Duodenum (tissue), 1 donor: ENCODE measurements around a stretch of chr2.

- PRO-cap = no peak
Measured at GRCh38 chr2:17878738-17879162, 283 bp downstream of the KCNS3 start.

DNA sequence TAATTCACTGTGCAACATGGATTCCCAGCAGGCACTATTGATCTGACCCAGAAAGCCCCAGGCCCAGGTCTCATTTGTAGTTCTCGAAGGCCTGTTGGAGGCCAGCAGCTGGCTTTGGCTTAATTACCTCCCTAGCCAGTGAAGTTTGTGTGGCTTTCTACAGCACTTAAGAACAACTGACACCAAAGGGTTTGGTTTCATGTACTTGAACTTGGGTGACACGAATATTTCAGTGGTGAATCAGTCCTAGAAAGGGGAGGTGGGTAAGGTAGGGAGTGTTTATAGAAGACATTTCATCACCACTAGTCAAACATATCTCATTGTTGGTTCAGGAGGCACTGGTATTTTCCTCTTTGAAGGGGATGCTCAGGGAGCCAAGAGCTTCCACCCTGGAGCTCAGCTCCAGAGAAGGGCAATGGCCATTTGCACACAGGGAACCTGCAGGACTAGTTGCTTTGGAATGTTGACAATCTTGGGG, 217.7 kb downstream of the OSR1 start:
- PRO-cap = no peak

GRCh38 chr2:19336802-19337568, 21.4 kb downstream of the OSR1 start:
- PRO-cap = no peak

GRCh38 chr2:19355599-19356014, 2.8 kb downstream of the OSR1 start:
- PRO-cap = no peak

- PRO-cap = no peak
Measured at GRCh38 chr2:19356572-19356973, 1.9 kb downstream of the OSR1 start.

DNA sequence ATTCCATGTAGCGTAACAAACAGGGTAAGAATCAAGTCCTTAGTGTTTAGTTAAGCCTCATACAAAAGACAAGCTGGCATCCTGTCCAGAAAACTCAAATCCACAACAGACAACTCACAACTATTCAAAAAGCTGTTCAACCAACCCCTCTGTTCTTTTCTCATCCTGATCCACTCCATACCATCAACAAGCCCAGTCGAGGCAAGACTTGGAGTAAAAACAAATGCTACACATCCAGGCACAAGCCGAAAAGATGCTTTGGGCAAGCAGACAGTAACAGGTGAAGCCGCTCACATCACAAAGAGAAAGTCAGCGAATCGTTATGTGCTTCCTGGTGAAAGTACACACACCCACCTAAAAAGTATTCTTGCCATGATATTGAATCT, 1.4 kb downstream of the TTC32 start:
- PRO-cap = no peak

- PRO-cap = no peak
Measured at GRCh38 chr2:20125908-20126530, 74.6 kb upstream of the LAPTM4A start.

DNA sequence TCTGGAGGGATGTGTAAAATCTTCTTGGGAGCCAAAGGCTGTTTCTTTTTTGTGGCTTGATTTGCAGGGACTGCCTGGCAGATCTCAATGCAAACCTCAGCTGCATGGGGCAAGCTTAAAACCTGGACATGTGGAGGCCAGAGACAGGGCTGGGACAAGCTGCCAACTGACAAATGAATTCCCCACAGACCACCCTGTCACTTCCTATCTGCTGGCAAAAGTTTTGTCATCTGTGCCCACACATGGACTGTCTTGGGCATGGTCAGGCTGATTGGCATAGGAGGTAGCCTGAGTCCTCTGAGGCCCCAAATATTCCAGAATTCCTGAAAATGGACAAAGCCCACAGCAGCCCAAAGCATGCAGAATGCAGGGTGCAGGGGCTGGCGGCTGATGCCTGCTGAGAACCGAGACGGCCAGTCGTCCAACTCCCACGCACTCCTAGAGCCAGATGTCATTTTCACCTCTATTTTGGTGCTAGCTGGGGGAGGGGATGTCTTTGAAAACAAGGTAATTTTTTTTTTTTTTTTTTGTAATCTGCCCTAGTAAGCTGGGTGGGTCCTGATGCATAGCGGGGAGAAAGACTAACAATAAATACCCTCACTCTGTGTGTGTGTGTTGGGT, 73.8 kb downstream of the SDC1 start:
- PRO-cap = no peak

DNA sequence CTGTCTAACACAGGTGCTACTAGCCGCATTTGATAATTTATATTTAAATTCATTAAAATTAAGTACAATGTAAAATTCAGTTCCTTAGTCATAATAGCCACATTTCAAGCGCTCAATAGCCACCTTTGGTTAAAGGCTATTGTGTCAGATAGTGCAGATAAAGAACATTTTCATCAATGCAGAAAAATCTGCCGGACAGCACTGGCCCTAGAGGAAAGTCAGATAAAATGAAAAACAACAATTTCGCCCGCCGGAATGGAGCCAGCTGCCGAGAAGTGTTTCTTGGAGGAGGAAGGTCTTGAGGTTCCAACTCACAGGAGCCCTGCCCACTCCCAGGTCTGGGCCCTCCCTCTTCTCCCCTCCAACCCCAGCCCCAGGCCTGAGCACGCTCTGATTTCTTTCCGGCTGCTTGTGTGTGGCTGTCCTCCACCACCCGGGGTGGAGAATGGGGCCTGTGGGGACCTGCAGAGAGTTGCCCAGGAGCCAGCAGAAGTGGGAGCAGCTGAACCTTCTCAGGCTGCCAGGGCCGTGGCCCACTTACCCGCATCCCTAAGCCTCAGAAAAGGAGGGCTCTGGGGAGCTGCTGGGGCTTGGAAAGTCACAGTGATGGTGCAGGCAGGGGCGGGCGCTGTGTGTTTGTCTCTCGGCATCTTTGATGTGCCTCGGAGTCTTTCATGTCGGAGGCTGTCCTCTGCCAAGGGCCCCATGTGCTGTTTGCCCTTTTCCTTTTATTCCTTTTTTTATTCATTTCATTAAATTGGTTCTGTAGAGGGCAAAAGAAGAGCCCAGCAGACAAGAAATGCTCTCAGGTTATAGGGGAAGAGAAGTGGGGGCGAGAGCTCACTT, 52.7 kb downstream of the SDC1 start:
- PRO-cap = no peak

- PRO-cap = no peak
Measured at GRCh38 chr2:20182362-20183054, 42.4 kb downstream of the SDC1 start.

DNA sequence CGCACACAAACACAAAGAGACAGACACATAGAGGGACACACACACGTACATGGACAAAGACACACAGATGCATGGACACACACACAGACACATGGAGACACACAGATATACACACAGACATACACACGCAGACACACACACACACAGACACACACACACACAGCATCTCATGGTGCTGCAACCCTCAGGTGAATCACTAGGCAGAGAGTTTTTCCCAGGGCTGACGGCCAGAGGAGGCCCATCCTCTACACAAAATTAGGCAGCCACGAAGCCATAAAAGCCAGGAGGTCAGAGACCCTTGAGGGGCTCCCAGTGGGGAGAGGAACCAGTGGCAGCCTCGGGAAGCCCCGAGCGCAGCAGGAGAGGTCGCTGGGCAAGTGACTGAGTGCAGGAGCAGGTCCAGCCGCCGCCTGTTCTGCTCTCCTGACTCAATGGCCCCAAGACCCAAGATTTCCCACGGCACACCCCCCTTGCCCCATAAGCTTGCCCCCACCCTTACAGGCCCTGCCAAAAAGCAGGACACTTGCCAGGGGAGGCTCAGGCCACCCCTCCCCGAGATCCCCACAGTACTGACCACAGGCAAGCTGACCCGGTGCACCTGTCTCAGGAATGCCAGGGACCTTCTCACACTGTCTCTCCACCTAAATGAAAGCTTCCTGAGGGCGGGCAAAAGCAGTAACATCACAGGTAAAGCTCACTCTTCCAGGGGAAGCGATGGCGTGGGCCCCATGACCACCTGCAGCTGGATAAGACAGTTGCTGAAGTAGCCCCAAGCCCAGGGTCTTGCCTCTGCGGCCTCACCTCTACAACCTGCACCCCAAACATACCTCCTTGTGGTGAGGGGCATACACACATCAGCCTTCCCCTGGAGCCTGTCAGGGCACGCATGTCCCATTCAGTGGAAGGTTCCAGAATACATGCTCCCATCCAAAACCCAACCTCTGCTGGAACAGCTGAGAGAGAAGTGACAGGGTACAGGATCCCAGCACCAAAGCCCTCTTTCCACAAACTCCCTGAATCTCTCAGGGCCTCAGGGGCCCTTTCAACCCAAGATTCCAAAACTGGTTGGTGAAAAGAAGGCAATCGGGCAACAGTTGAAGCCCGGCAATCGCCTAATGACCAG, 5.9 kb downstream of the SDC1 start:
- PRO-cap = no peak

GRCh38 chr2:20312117-20312459, 38.6 kb downstream of the PUM2 start:
- PRO-cap = no peak

GRCh38 chr2:20429892-20430682, 16.8 kb upstream of the RHOB start:
- PRO-cap = no peak

- PRO-cap = no peak
Measured at GRCh38 chr2:20490315-20491311, 43.7 kb downstream of the RHOB start.

GRCh38 chr2:20506964-20507751, 60.3 kb downstream of the RHOB start:
- PRO-cap = no peak

GRCh38 chr2:20524455-20525212, 77.8 kb downstream of the RHOB start:
- PRO-cap = no peak

GRCh38 chr2:20578822-20579958, 71.7 kb downstream of the HS1BP3 start:
- PRO-cap = no peak

DNA sequence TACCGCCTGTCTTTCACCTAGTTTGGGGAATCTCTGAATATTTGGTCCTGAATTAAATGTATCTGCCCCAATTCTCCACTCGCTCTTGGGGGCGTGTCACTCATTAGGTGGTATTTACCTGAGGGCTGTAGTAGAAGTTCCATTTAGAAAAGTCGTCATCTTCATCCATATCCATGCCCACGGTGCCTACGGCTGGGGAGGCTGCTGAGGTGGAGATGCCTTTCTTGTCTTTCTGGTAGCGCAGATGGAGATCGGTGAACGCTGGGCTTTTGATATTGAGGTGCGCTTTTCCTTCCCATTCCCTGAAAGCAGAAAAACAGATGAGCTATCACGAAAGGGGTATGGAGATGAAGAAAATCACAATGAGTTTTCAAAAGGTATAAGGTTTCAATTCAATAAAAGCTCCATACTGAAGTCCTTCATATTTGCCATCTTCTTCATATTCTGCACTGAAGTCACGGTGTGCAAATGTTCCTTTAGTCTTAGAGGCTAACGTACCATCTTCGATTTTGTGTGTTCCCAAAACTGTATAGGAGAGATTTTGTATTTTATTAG, 39.6 kb downstream of the APOB start:
- PRO-cap = no peak

- PRO-cap = no peak
Measured at GRCh38 chr2:21047003-21047902, 3.4 kb upstream of the APOB start.

GRCh38 chr2:21330695-21331540, 207.2 kb downstream of the TDRD15 start:
- PRO-cap = no peak